Sternocleidomastoid (tissue), 1 donor: ENCODE measurements around the genes ZSCAN32, CLUAP1 and NLRC3.

DNA sequence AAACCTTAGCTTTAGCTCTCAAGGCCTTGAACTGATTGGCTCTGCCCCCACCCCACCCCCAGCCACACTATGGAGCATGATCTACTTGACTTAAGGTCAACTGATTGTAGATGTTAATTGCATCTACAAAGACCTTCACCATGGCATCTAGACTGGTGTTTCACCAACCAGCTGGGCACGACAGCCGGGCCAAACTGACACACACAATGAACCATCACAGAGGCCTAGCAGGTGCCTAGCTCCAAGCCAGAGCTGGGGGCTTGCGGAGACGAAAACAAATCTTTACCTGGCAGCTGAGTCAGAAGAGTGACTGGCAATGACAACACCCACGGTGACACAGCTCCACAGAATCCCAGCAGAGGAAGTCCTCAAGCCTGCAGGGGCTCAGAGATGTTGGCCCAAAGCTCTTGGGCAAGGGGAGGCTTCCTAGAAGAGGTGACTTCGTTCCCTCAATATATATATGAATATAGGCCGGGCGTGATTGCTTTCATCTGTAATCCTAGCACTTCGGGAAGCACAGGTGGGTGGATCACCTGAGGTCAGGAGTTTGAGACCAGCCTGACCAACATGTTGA, 5.1 kb downstream of the MMP25 start:
- PRO-cap = no peak

GRCh38 chr16:3099595-3100556, 782 bp upstream of the ZSCAN10 start:
- PRO-cap = bidirectional peak, plus-strand start at chr16:3100394, minus-strand start at chr16:3100201

DNA sequence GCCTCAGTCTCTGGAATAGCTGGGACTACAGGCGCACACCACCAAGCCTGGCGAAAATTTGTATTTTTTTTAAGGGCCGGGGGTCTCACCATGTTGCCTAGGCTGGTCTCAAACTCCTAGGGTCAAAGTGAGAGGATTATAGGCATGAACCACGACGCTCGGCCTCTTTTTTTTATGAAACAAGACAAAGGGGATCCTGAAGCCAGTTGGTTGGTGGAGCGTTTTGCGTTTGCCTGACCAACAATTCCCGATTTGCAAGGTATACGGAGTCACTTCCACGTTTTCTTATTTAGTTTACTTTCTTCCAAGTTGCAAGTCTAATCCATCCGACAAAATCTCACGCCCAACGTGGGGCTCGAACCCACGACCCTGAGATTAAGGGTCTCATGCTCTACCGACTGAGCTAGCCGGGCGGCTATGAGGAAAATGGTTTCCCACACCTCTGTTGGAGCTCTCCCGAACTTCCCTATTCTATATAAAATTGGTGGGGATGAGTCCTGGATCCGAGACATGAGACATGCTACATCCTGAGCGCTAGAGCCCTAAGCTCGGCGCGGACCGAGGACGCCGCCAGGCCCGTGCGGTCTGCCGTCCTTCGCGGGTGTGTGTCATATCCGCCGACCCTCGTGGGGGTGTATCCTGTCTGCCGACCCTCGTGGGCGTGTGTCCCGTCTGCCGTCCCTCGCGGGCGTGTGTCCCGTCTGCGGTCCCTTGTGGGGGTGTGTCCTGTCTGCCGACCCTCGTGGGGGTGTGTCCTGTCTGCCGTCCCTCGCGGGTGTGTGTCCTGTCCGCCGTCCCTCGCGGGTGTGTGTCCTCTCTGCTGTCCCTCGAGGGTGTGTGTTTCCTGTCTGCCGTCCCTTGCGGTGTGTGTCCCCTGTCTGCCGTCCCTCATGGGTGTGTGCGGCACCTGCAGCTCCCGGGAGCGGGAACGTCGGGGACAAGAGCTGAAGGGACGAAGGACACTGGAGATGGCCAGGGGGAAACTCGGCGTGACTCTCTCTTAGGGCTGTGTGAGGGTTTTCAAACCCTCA, 22.6 kb downstream of the ZNF213 start:
- PRO-cap = bidirectional peak, plus-strand start at position 662 of the sequence, minus-strand start at position 419 of the sequence; bidirectional peak, plus-strand start at position 756 of the sequence, minus-strand start at position 776 of the sequence

DNA sequence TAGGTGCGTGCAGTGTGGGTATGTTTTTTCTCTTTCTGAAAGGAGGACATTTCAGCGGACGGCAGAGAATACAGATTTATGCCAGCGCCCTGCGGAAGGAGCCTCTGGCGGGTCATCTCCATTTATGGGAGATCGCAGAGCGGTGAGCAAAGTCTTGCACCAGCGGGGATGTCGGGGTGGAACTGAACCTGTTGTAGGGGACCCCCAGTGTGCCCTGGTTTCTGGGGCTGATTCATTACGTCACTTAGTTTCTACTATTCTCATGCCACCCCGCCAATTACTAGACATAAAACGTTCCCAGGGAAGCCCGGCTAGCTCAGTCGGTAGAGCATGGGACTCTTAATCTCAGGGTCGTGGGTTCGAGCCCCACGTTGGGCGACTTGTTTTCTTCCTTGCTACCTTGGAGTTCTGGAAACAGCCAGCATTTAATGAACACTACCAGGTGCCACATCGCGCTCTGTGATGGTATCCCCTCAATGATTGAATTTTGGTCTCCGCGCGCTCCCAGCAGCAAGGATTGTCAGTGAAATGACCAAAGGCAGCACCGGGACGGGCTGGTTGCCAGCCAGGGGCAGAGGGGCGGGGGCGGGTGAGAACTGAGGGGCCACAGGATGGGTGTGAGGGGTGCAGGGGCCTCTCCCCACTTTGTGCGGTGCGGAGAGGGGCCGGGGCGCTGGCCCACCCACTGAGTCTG, 43.6 kb downstream of the ZNF200 start:
- PRO-cap = no peak

DNA sequence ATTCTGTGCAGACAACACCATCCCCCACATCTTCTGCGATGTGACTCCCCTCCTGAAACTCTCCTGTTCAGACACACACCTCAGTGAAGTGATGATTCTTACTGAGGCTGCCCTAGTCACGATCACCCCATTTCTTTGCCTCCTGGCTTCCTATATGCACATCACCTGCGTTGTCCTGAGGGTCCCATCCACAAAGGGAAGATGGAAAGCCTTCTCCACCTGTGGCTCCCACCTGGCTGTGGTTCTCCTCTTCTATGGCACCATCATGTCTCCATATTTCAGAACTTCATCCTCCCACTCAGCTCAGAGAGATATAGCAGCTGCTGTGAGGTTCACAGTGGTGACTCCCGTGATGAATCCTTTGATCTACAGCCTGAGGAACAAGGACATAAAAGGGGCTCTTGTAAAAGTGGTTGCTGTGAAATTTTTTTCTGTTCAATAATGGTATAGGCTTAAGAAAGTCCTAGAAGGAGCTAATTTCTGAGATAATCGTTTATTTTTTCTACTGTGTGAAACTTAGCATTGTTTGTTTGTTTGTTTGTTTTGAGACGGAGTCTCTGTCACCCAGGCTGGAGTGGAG, 18.8 kb downstream of the ZNF200 start:
- PRO-cap = no peak

DNA sequence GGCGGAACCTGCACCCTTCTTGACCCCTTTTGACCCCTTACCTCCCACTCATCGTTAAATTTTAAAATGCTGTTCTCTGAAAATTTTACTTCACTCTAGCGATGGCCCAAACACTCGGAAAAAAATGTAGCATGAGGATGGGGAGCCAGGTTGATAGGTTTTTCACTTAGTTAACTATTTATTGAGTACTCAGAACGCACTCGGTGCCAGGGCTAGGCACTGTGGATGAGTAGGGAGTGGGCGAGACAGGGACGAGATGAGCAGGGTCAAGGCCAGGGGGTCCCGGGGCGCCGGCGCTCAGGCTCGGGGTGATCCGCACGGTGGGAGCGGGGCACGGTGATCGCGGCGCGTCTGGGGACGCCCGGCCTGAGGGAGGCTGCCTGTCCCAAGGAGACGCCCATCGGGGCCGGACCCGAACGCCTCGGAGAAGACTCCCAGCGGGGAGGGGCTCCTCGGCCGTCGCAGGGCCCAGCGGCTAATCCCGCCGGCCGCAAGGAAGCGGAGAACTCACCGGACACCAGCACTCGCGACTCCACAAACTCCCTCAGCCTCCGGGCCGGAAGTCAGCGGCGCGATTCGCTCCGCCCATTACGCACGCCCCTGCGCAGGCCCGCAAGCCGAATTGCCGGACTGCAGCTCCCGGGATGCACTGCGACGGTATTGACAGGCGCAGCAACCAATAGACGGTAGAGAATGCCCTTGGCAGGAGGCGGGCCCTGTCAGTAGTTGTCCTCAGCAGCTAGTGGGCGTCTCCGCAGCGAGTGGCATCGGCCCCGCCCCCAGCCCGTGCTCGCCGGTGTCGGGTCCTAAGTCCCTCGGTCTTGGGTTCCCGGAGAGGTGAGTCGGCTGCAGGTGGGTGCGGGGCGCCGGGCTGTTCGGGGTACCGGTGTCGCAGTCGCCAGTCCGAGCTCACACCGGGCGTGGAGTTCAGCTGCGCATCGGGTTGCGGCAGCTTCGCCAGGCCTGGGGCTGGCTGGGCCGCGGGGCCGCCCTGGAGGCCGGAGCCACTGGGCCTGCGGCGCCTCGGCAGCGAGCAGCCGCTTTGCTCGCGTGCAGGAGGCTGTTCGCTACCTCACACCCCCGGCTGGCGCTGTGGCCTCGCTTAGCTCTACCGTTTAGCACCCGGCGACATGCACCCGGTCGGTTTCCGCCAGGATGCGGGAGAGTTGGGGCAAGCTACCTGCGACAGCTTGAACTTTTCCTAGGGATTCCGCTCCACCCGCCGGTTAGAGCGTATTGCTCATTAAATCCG, at the start of gene ZSCAN32:
Gene ZSCAN32 (minus strand): TSS at position 571 of the 1,252 bp plus-strand sequence.
- PRO-cap = unidirectional peak, minus-strand start at position 353 of the sequence; bidirectional peak, plus-strand start at position 818 of the sequence, minus-strand start at position 509 of the sequence; unidirectional peak, plus-strand start at position 901 of the sequence

- PRO-cap = bidirectional peak, plus-strand start at chr16:3457728, minus-strand start at chr16:3457668; bidirectional peak, plus-strand start at chr16:3458013, minus-strand start at chr16:3457936
Observed at GRCh38 chr16:3457353-3458466, 14.2 kb downstream of the NAA60 start.

DNA sequence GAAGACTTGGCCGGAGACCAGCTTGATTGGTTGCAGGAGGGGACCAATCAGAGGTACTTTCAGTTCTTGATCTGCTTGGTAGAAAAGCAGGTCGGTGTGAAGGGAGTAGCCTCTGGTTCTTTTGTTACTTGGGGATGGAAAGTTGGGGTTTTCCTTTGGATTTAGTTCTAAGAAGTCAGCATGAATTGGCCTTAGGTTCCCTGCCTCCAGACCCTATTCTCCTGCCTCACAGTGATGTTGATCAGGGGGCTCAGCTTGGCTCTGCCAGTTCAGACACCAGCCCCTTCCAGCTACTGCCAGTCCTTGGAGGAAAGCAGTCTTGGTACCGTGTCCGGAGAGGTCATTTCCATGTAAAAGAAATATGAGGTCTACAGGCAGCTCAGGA, 24.7 kb downstream of the NAA60 start:
- PRO-cap = no peak

DNA sequence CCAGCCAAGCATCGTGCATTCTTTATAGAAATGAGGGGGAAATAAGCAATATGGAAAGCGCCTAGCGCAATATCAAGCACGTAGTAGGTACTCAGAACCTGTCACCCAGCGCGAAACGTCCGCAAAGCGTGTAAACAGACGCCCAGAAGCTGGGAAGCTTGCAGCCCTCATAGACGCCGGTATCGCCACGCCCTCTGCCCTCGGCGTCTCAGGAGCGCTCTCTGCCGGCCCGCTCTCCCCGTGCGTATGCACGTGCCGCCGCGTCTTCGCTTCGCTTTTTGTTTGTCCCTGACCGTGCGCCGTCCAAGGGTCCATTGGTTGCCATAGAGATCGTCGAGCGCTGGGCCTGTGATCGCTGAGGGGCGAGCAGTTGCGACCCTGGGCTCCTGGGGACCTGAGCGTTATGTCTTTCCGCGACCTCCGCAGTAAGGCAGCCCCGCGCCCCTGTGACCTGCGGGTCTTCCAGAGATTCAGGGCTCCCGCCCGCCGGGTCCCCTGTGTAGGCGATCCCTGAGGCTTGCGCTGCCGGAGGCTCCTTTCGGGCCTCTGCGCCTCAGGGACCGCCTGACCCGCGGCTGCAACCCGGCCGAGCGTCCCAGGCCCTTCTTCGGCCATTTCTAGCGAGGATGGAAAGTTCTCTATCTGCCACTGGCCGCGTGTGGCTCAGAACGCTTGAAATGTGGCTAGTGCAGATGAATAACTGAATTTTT, at the start of gene CLUAP1:
Gene CLUAP1 (plus strand): TSS at position 340 of the 710 bp plus-strand sequence.
- PRO-cap = bidirectional peak, plus-strand start at position 369 of the sequence, minus-strand start at position 171 of the sequence

- PRO-cap = bidirectional peak, plus-strand start at chr16:3577478, minus-strand start at chr16:3577389
Observed at GRCh38 chr16:3577113-3577800, at the start of gene NLRC3. NLRC3 (minus strand) TSS chr16:3577403.

GRCh38 chr16:3664046-3665247, 10.0 kb downstream of the DNASE1 start:
- PRO-cap = no peak

- PRO-cap = no peak
Observed at GRCh38 chr16:3819121-3819647, 61.3 kb downstream of the CREBBP start.

DNA sequence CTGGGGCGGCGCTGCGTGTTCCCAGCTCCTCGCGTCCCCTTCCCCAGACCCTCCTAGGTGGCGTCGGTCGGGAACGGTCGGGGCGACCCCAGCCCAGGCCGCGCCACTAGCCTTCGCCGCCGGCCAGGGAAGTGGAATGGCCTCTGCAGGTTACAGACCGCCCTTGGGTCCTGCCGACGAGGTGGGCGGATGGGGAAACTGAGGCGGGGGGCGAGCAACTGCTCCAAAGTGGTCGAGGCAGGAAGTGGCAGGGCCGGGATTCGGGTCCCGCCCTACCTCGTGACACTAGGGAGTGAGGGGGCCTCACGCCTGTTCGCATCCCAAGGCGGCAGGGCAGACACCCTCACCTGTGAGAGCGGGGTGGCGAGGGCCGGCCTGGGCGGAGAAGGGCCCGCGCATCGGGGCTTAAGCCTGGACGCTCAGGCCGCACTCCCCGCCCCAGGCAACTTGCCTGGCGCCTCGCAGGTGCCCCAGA, 632 bp upstream of the CREBBP start:
- PRO-cap = no peak

DNA sequence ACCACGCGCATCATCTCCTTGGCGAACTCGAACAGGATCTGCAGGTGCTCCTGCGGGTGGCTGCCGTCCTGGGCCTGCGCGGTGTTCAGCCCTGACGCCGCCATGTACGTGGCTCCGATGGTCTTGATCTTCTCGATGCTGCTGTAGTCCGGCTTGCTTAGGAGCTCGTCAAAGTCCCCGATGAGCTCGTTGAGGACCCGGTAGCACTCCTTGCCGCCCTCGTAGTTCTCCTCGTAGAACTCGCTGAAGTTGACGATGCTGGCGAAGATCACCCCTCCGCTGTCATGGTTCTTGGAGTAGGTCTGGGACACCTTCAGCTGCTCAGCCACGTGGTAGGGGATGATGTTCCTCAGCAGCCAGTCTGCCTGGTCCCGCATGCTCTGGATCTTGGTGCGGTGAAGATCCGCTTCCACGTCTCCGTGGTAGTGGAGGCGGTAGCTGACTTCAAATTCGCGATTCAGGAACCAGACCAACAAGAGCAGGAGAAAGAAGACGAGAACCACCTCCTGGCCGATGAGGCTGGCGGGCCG, 85.9 kb upstream of the CREBBP start:
- PRO-cap = no peak

DNA sequence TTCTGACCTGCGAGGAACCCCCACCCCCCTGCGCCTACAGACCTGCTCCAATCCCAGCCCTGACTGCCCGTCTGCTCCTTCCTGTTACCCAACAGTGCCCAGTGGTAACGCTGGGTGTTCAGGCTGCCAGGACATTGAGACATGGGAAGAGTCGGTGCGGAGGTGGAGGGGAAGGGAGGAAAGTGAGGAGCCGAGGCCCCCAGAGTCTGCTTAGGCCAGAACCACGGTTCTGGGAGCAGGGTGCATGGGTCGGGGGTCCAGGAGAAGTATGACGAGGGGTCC, 111.9 kb upstream of the CREBBP start:
- PRO-cap = no peak

GRCh38 chr16:4032641-4033370, 83.4 kb downstream of the ADCY9 start:
- PRO-cap = no peak

DNA sequence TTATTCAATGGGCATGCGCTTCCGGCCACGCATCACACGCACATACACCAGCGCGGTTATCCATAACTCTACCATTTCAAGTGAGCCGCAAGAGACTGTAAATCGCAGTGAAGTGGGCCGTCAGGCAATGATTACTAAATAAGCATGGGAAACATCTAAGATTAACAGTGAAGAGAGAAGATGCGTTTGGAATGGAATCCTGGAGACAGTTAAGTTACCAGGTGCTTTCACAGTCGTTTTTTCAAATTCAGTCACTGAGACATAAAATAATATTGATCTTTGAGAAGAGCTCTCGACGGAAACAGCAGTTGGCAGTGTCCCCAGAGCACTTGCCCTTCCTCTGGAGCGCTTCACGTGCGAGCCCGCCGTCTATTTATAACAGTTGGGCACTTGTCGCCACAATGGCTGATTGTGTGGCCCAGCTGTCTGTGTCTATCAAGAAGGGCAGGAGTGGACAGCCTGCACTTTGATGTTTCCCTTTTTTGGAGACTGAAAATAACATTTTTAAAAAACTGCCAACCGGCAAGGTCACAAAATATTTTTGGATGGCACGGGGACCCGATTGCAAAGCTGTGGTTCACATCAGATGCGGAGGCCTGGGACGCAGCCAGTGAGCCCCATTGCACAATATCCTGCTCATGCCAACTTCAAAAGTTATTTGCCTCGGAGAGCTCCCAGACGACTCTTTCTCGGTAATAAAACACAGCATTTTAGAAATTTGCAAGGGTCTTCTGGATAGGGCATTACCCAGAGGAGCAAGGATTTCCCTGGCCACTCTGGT, 62.9 kb downstream of the ADCY9 start:
- PRO-cap = no peak

DNA sequence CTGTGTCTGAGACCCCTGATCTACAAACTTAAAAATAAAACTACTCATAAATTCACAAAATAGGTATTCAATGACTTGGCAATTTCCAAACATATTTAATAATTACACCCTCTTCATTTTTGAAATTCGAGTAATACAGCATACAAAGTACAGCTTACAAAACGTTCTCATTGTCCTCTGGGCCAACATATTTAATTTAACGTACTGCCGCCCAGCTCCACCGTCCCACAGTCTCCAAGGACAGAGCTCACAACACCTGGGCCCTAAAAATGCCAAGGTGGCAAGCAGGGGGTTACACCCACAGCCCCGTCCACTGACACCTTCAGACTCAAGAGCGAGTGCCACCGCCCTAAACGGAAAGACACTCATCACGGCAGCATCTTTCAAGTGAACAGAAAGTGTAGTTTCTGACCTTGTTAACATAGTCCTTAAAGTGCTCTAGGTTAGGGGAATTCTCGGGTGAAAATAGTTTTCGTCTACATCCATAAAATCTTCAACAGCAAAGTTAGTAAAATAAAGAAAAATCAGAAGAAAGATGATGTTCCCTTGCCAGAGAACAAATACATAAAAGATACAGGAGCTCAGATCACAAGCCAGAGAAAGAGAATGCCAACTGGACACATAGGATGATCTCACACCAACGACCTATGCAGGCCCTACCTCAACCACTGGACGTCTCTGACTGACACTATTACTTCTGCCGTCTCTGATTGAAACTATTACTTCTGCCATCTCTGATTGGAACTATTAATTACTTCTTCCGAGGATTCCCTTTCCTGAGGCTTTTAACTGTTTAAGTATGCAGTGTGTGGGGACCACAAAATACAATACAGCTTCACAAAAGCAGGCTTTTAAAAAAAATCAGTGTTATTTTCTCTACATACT, 4.1 kb downstream of the ADCY9 start:
- PRO-cap = no peak

- PRO-cap = no peak
Observed at GRCh38 chr16:4232785-4233895, 8.7 kb downstream of the SRL start.

- PRO-cap = no peak
Observed at GRCh38 chr16:4263373-4264063, 9.3 kb downstream of the TFAP4 start.